Umbilical cord (tissue), 2 donors: ENCODE results near the genes NUDT1, SNX8 and CHST12.

DNA sequence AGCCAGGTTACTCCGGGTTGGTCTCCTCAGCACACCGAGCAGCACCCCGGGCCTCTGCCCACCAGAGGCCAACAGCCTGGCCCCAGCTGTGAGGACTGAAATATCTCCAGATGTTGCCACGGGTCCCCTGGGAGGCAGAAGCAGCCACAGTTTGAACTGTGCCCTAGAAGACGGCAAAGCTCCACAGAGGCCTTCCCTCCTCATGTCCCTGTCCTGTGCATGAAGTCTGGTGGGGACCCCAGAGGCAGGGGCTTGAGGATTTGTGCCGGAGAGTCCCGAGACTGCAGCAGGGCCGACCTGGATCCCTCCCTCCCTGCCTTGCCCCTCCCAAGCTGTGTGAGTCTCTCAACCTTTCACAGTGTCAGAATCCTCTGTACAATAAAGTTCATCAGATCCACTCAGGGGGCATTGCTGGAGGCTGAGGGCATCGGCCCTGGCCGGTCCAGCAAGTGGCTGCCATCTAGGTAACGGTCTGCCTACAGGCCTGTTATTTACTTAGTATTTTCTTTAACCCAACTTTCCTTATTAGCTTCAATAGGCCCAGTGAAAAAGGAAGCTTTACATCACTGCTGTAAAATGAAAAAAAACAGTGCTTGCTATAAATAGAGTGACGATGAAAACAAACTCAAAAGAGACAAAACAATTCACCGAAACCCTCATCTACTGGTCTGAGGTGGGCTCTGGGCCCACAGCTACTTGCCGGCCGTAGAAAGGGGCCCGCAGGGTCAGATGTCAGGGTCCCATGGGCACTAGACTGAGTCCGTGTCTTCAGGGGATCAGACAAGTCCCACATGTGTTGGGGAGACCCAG, 192.3 kb downstream of the ELFN1 start:
- RAMPAGE, long total RNA = no peak

DNA sequence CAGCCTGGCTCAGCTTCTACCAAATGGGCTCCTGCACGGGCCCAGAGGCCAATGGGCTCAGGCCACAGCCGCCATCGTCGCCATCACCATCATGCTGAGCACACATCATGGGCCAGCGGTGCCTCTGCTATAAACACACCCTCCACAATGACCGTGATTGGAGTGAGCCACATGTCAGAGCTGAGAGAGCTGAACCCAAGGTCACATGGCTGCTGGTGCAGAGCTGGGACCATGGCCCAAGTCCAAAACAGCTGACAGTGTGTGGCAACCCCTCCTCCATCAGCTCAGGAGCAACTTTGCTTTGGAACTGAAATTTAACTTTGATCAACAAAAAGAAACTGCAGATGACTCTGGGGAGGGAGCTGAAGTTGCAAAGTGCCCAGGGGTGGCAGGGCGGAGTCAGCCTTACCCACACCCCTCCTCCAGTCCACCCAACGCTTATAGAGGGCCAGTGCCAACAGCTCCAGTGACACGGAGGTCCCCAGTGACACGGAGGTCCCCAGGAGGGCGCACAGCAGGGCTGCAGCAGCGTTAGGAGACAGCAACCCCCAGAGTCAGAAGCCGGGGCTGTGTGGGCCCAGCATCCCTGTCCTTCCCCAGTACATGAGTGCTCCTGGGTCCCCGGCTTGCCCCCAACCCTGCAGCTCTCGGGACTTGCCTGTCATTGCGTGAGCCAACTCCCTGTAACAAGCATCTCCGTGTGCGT, 249.6 kb downstream of the ELFN1 start:
- RAMPAGE, long total RNA = no peak

DNA sequence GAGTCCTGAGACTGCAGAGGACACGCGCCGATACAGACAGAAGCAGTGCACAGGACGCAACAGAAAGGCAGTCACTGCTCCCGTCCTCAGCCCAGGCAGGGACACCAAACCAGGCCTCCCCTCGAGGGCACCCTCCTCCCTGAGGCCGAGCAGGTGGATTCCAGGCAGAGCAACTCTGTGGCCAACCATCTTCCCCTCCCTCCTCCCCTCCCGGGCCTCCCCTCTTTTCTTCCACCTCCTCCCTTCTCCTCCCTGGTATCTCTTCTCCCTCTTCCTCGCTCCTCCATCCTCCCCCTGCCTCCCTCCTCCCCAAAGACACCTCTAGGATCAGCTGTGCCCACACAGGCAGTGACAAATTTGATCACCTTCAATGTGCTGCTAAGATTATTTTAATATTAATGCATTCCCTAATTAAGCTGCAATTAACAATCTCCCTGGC, 258.9 kb downstream of the ELFN1 start:
- RAMPAGE, long total RNA = no peak

DNA sequence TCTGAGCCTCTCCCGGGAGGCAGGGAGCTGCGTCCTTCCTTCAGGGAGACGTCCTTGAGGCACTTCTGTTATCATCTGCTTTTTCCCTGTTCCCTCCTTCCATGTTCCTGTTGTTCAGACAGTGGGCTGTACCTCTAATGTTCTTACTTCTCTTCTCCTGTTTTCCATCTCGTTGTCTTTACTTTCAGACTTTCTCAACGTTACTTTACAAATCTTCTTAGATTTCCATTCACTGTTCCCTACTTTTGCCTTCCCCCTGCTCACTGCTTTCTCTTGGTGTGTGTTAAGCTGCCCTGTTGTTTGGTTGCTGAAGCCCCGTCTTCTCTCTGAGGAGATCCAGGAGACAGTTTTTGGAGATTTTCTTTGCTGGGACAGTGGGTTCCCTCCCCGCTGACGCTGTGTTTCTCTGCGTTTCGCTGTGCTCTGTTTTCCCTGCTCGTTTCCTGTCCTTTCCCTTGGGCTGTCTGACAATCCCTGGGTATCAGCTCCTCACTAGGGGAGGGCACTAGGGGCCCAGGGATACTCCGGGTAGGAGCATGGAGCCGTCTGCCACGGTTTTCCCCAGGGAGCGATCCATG, 262.7 kb downstream of the ELFN1 start:
- RAMPAGE, long total RNA = no peak

- RAMPAGE, long total RNA = no peak
Observed at GRCh38 chr7:1942185-1942490, 272.1 kb downstream of the ELFN1 start.

GRCh38 chr7:1951060-1951739, 281.1 kb downstream of the ELFN1 start:
- RAMPAGE, long total RNA = no peak

DNA sequence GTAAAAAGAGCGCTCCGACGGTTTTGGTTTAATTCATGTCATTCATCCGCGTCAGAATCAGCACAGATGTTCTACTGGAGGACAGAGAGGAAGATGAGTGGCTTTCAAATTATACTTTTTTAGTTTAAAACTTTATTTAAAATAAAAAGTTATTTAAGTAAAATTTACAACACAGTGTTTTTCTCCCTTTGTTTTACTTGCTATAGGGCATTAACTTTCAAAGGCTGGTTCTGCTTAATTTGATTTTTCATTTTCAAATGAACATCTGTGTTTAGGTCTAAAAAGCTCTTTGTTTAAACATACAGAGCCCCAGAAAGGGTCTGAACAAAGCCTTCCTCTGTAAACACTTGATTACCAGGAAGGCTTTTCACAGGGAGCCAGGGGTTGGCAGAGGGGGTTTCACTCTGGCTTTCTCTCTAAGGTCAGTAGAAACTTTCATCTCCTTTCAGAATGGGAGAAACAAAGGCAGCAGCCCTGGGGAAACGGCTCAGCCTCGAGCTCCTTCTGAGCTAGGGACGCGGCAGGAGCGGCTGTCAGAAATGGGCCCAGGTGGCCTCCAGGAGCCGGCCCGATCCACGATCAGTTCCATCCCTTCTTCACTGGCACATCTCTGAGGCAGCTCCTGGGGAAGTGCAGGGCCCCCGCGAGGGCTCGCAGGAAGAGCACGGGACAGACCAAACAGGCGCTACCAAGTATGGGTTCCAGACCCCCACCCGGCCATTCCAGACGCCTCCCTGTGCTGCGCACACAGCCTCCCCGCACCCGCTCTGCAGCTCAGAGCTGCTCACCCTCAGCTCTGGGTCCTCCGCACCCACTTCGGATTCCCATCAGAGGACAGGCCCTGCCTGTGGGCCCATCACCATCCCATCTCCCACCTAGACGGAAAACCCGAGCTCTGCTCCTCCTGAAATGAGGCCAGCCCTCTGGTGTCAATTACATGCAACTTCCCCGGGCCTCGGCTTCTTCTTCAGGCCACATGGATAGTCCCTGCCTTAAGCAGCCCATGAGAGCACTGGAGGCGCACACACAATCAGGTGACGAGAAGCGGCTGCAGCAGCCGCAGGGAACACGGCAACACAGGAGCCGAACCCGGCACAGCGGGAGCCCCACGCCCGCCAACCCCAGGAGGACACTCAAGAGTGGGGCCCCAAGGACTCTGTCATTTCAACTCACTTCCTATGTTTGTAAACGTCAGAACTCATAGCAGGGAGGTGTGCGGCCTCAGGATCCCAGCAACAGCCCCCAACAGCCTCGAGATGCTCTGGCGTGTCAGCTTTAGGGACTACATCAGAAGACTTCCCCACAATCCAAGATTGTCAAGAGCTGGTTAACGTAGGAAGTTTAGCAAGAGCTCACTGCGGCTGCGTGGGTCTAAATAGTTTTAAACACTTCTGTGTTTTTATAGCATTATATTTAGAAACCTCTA, 123.9 kb downstream of the MAD1L1 start:
- RAMPAGE, long total RNA = no peak

DNA sequence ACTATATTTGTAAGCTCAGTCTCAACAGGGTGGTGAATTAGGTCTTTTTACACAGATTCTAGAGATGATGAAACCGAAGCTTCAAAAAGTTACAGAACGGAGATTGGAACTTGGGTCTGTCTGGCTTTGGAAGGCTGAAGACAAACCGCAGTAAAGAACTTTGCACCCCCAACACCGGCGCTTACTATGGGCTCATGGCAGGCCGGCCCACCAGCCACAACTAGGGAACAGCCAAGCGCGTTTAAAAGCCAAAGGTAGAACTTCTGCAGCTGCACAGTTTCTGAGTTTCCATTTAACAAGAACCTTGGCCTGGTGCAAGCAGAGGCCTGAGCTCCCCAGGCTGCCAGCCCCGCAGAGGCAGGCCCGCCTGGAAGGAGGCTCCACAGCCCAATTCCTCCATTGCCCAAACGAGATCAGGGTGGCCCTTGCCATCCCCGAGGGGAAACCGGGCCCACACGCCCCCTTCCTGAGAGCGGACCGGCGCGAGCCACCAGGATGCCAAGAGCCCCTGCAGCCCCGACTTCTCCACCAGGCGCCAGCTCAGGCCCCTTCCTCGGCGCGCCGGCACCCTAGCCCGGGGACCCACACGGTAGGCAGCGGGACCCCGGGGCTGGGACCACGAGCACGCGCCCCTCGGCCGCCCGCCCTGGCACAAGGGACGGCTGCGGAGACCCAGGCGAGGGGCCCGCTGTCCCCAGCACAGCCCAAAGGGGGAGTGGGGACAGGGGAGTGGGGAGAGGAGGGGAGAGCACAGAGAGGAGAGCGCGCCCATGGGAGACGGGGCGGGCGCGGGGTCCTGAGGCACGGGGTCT, 598 bp downstream of the MAD1L1 start:
- RAMPAGE, long total RNA = no peak

- RAMPAGE, long total RNA = no peak
Observed at GRCh38 chr7:2242085-2243234, at the start of gene NUDT1. NUDT1 (plus strand) TSS chr7:2242226.

- RAMPAGE, long total RNA = no peak
Observed at GRCh38 chr7:2301094-2301885, 13.0 kb downstream of the SNX8 start.

DNA sequence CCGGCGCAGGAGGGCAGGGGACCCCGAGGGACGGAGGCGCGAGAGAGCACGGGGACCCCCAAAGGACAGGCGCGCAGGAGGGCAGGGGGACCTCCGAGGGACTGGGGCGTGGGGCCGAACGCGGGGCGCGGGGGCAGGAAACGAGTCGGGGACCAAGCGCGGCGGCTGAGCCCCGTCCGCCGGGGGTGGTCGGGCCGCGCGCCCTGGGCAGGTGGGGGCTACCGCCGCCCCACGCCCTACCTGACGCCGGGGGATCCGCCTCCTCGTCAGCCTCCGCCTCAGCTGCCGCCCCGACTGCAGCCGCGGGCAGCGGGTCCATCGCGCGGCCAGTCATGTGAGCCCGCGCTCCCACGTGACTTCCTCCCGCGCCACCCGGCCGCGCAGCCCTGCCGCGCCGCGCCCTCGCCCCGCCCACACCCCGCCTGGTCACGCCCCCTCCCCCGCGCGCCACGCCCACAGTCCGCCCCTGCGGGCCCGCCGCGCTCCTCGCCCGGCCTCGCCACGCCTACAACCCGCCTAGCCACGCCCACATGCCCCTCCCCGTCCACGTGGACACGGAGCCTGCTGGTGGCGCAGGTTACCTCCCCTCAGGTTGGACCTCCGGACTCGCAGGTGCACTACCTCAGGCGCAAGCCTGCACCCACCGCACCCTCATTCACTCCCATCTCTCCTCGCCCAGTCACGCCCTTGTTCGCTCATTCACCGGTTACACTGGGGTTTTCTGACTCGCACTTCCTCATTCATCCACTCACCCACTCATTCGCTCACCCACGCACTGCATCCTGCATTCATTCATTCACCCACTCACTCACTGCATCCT, at the start of gene SNX8:
Gene SNX8 (minus strand): TSS at position 354 of the 820 bp plus-strand sequence.
- RAMPAGE, long total RNA = no peak

- RAMPAGE, long total RNA = start-site peak on the plus strand at chr7:2403573-2403622, 11 and 18 reads in 2 replicates
Observed at GRCh38 chr7:2402992-2403731, at the start of gene CHST12. CHST12 (plus strand) TSS chr7:2403611.

DNA sequence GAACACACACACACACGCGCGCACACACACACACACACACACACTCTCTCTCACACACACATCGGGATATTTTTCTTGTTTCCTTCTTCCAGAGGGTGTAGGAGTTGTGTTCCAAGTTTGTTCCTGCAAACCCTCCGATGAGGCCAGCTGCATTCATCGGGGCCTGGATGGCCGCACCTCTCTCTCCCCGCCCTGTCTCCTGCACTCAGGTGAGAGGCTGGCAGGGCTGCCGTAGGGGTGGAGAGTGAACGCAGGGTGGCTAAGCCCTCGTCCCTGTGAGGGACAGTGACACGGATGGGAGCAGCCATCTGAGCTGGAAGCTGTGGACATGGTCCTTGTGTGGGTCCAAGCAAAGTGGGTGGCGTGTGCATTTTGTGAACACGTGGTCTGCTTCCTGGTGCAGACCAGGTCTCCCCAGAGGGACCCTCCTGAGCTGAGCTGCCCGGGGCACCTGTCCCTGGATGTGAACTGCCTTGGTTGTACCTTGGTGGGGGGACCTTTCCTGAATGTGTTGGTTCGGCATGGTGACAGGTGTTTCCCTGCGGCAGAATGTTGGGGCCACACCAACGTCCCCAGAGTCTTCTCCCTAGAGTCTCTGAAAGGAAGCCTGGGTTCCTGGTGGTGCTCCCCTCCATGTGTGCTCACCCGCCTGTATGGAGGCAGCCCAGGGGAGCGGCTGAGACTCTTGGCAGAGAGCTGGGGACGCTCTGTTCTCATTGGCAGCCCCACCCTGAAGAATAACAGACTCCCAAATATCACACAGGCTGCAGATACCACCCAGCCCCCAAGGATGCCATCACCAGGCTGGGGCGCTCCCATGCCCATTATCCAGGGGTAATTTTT, 34.5 kb downstream of the CHST12 start:
- RAMPAGE, long total RNA = no peak

DNA sequence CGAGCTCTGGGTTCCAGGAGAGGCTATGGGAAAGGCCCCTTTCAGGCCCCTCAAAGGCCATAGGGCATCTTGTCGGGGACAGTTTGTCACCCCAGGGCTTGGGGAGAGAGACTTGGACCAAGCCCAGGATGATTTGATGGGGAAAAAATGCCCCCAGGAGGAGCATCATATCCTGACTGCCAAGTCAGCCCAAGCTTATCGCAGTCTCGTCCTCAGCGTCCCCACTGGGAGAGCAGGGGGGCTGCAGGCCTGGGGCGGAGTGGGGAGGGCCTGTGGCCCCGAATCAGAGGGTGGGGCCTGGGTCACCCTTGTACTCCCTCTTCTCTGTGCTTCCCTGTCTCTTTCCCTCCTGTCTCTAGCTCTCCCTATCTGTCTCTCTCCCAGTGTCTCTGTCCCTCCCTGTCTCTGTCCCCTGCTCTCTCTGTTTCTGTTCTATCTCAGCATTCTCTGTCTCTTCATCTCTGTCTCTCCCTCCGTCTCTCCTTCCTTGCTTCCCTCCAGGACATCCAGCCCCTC, 17.1 kb upstream of the GRIFIN start:
- RAMPAGE, long total RNA = no peak

- RAMPAGE, long total RNA = no peak
Observed at GRCh38 chr7:2511187-2511967, 8.2 kb upstream of the LFNG start.

DNA sequence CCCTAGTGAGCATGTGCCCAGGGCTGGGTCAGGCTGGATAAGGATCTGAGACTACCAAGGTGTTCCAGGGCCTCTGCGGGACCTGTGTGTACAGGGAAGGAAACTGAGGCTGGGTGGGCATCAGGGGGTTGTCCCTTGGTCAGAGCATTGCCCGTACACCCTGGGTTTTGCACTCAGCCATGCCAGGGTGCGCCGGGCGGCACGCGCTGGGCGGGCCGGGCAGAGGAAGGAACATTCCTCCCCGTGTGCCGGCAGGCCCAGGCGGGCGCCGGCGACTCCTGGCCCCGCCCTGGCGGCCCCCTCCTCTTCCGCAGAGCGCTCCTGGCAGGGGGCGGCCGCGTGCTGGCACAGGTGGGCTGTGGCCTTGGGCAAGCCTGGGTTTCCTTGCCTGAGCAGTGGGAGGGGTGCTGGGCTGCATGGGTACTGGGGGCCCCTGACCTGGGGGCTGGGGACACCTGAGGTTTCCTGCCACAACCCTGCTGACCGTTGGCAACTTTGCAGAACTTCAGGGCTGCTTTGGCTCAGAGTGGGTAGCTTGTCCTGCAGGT, 3.9 kb downstream of the LFNG start:
- RAMPAGE, long total RNA = no peak

GRCh38 chr7:2525951-2527114, 6.8 kb downstream of the LFNG start:
- RAMPAGE, long total RNA = no peak

- RAMPAGE, long total RNA = no peak
Observed at GRCh38 chr7:2530045-2531021, 10.8 kb downstream of the LFNG start.

DNA sequence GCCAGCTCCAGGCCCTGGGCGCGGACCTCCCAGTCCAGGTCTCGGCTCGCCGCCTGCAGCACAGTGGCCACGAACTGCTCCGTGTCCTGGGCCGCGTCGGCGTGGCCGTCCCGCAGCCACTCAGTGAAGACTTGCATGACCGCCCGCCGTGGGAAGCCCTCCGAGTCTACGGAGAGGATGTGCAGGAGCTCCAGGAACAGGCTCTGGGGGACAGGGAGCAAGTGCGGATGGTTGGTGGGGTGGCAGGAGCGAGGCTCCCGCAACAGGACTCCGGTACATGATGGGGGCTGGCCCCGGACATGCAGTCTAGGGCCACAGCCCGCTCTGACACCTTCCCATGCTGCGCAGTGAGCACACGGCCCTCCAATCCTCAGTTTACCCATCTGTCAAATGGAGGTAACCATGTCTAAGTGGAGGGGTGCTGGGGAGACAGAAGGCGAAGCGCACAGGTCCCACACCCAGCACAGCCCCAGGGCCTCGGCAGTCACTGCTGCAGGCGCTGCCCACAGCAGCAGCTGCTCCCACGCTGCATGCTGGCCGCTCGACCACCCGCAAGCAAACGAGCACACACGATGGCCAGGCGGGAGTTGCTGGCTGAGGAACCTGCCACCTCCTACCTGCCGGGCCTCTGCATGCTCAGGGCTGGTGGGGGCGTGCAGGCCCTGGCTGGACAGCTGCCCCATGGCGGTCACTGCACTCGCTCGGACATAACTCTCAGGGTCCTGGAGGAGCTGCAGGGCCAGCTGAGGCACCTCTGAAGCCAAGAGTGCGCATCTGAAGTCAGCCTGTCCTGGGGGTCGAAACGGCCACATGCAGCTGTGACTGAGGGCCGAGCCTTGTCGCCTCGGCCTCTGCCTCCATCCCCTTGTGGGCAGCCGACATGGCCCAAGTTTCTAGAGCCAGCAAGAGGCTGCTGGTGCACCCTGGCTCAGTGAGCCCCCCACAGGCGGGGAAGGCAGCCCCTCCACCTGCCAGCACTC, 16.5 kb downstream of the BRAT1 start:
- RAMPAGE, long total RNA = no peak

- RAMPAGE, long total RNA = no peak
Observed at GRCh38 chr7:2542254-2543433, 12.7 kb downstream of the BRAT1 start.